Cardiac ventricle fibroblast (primary cell): ENCODE data around the gene LTBP1.

DNA sequence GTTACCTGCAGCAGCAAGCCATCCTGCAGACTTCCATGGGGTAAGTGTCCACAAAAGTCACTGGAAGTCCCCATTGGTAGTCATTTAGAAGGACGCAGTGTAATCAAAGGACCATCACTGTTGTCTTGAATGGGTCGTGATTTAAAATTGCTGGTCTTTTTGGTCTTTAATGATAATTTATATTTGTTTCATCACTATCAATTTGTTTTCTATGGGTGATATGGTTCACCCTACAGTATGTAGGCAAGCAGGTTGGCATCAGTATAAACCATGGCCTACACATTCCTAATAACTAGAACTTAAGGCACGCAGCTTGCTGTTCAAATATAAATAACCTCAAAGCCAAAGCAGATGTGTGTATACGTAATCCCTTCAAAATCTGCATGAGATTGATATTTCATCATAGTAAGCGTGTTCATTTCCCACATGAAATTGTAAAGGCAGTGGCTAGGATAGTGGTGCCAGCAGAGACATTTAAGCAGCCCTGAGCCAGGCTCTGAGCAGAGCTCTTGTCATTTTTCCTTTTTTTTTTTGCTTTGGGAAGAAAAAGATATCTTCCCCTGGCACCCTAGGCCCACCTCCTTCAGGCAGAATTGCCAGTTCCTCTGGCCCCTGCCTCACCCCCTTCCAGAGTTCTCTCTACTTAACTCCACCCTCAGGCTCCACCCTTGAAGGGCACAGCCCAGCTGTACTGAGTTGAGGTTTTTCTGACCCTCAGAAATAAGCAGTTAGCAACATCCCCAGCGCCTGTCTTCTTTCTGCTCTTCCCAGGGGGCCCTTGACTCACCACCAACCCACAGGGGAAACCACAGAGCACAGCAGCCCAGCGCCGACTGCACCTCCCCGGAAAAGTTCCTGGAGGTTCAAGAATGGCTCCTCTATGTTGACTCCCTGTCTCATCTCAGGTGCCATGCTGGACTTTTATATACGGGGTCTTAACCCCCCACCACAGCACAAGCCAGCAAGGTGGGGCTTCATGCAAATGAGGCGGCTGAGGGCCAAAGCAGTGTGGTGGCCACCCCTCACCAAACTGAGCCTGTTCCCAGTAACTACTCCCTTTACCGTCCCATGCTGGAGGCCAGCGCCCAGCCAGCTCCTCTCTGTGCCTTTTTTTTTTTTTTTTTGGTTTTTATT is 84.5 kb downstream of the EHD3 start:
- RAMPAGE, long total RNA = no peak

DNA sequence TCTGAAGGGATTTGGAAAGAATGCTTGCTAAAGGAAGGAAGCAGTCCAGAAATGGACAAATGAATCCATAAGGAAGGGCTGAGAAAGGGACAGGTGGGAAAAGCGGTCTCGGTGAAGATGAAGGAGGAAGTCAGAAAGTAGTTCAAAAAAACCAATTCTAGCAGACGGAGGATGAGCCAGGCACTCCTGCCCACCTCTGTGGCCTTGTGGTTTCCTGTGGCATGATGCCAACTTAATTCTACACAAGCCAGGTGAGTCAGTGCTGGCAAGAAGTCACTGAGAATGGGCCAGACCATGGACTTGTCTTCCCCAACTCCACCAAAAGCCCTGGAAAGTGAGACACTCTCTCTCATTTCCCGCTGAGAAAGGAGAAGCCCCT is 15.5 kb upstream of the XDH start:
- RAMPAGE, long total RNA = no peak

- RAMPAGE, long total RNA = no peak
These were observed 206.6 kb downstream of the MEMO1 start for GRCh38 chr2:31804303-31804610.

GRCh38 chr2:31980595-31981067 is 30.2 kb downstream of the MEMO1 start:
- RAMPAGE, long total RNA = no peak

- RAMPAGE, long total RNA = no peak
These were observed 476 bp downstream of the MEMO1 start for GRCh38 chr2:32010368-32010695.

DNA sequence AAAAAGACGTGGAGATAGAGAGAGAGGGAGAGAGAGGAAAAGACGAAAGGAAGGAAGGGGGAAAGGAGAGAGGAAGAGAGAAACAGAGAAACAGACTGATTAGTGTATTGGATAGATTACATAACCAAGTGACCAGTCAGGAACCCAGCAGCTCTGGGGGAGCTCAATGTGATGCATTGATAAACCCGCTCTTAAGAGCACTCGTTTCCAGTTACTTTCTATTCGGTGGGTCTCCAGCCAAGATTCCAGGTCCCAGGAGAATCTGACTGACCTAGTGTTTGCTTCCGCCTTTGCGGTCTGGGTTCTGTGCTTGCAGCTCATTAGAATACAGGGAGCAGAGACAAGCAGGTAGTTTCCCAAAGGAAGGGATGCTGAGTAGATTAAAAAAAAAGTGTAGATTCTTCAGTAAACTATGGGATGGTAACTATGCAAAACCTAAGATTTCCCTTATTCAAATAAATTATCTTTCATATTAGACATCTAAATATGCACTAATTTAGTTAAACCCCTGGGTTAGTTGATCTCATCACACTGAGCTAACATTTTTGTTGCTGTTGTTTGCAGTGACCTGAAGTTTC is 866 bp upstream of the SPAST start:
- RAMPAGE, long total RNA = no peak

- RAMPAGE, long total RNA = no peak
These were observed 38.8 kb downstream of the SLC30A6 start for GRCh38 chr2:32204380-32204955.

GRCh38 chr2:32415410-32416023 is 58.7 kb downstream of the BIRC6 start:
- RAMPAGE, long total RNA = no peak

DNA sequence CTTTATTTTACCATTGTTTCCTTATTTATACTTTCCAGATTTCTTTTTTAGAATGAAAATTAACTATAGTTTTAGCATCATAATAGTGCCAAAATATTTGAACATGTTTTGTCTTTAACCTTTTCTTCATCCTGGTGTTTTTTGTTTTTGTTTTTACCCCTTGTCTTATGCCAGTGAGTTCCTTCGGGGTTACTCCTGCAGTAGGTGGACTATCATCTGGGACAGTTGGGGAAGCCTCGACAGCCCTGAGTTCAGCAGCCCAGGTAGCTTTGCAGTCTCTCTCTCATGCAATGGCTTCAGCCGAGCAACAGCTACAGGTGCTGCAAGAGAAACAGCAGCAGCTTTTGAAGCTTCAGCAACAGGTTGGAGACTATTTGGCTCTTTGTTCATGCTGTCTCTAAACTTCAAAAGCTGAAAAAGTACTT is 106.2 kb downstream of the BIRC6 start:
- RAMPAGE, long total RNA = no peak

GRCh38 chr2:32514901-32515867 is 112.7 kb upstream of the TTC27 start:
- RAMPAGE, long total RNA = no peak

- RAMPAGE, long total RNA = no peak
These were observed at the start of gene LTBP1 for GRCh38 chr2:32946156-32947334. Gene LTBP1, plus strand, starts transcription at chr2:32946953.

GRCh38 chr2:33219962-33220354 is 256.5 kb upstream of the RASGRP3 start:
- RAMPAGE, long total RNA = no peak

DNA sequence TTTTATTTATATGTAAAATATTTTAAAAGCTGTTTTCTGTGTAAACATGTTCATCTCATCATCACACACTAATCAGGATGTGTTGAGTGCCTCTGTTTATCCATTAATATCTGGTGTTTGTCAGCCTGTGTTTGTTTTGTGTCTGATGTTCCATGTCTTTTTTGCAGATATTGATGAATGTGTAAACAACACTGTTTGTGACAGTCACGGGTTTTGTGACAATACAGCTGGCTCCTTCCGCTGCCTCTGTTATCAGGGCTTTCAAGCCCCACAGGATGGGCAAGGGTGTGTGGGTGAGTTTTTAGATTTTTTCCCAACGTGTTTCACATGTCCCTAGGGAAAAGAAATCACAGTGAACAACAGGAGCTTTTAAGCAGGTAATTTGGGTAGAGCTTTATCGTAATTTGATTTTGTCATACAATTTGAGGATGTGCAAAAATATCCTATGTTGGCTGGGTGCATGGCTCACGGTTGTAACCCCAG is 133.7 kb upstream of the RASGRP3 start:
- RAMPAGE, long total RNA = no peak

DNA sequence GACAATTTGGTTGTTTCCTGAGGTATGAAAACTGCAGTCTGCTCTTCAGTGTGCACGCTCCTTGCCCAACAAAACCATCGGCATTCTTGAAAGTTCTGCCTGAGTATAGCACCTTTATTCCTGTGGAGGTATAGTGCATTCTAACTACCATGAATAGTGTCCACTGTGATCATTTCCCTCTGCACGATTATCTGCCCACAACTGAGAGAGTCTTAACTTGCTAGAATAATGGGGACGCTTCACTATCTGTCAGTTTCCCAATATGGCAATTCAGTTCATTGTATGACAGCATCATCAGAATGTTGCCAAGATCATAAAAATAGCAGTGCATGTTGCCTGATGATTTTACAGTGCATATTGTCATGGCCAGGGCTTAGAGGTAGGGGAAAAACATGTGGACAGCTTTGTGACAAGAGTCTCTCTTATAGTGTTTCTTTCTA is 6.0 kb downstream of the RASGRP3 start:
- RAMPAGE, long total RNA = no peak

DNA sequence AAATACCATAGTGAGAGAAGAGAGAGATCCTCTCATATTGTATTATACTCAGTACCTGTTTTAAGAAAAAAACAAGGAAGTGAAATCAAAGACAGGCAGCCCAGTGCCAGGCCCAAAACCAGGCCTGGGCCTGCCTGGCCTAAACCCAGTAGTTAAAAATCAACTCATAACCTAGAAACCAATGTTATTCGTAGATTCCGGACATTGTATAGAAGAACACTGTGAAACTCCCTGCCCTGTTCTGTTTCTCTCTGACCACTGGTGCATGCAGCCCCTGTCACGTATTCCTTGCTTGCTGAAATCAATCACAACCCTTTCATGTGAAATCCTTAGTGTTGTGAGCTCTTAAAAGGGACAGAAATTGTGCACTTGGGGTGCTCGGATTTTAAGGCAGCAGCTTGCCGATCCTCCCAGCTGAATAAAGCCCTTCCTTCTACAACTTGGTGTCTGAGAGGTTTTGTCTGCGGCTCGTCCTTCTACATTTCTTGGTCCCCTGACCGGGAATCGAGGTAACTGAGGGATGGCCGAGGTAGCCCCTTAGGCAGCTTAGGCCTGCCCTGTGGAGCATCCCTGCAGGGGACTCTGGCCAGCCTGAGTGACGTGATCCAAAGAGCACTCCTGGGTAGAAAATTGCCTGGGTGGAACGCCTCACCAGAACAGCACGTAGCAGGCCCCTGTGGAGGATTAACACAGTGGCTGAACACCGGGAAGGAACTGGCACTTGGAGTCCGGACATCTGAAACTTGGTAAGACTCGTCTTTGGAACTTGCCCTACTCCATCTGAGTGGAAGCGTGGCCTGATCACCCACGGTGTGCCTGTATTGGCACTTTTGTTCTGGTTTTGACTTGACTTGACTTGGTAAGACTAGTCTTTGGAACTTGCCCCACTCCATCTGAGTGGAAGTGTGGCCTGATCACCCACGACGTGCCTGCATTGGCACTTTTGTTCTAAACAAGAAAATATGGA is 1078.4 kb upstream of the FAM98A start:
- RAMPAGE, long total RNA = no peak

GRCh38 chr2:36392583-36393217 is 37.1 kb downstream of the CRIM1 start:
- RAMPAGE, long total RNA = no peak

GRCh38 chr2:36414430-36414918 is 58.9 kb downstream of the CRIM1 start:
- RAMPAGE, long total RNA = no peak

GRCh38 chr2:36429098-36429694 is 73.6 kb downstream of the CRIM1 start:
- RAMPAGE, long total RNA = no peak

- RAMPAGE, long total RNA = no peak
These were observed 93.2 kb downstream of the CRIM1 start for GRCh38 chr2:36448760-36449129.

- RAMPAGE, long total RNA = no peak
These were observed 117.5 kb downstream of the CRIM1 start for GRCh38 chr2:36472987-36473580.